ENCODE data around the genes ZNF609 and PLEKHO2.

GRCh38 chr15:63978667-63979275 is 67.5 kb downstream of the DAPK2 start:
- RRBS = no CpG with 5 or more reads among the region's 4 CpGs

- RRBS = no CpG with 5 or more reads among the region's 18 CpGs
These were observed 60.9 kb downstream of the DAPK2 start for GRCh38 chr15:63985026-63986131.

DNA sequence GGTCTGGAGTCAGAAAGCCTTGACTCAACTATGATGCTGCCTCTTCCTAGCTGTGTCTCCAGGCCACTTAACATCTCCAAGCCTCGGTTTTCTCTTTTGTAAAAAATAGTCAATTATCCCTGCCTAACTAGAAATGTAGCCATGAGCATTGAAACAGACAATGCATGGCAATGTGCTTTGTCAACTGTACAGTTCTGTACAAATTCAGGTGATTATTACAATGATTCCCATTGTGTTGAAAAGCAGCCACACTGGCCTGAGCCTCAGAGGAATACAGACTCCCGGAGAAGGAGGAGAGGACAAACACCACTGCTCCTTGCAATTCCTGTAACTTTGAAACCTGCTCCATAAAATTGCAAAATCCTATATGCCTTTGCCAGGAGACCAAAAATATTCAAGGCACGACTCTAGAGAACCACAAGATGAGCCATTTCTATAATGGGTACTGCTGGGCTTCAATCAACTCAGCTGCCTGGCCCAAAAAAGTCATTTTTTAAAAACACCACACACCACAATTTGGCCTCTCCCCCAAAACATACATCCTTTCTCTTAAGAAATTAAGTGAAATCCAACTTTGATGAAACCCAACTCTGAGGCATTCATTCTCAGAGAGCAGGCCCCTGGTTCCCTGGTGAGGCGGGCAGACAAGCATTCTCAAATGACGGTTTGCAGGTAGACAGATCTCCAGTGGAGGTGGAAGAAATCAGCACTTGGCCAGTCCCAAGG is 28.6 kb downstream of the DAPK2 start:
- RRBS = no CpG with 5 or more reads among the region's 5 CpGs

- RRBS = no CpG with 5 or more reads among the region's 6 CpGs
These were observed 5.5 kb upstream of the SNX22 start for GRCh38 chr15:64146042-64146443.

DNA sequence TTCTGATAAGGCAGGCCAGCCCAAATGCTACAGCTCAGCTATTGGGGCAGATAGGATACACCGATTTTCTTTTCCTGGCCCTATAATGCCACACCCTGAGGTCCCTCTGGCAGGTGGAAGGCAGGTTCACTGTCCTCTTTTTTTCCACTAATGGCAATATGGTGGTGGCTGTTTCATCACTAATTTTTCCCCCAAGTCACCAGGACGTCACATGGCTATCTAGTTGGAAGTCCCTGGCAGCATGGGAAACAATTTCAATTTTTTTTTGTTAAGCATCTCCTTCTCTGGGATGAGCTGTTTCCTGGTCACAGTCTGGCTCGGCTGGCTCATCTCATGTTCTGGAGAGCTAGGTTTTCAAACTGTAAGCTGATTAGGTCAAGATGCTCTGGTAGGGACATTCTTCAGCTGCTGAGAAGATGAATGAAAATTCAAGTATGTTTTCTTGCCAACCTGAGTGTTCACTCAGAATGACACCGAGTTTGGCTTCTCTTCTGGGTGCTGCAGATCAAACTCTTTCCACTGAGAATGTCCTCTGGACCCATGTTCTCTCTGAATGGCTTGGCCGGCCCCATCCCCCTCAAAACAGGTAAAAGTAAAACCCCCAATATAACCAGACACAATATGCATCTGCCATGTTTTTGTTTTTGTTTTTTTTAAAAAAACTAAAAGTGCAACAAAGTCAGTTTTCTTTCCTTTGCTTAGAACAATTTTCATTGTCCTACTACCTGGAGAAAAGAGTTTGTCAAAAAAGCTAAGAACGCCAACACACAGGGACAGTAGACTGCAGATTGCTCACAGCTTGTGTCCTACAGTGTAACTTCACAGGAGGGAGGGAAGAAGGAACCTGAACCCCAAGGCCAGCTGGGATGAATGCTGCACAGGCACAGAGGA is 7.9 kb upstream of the PPIB start:
- RRBS = no CpG with 5 or more reads among the region's 6 CpGs

DNA sequence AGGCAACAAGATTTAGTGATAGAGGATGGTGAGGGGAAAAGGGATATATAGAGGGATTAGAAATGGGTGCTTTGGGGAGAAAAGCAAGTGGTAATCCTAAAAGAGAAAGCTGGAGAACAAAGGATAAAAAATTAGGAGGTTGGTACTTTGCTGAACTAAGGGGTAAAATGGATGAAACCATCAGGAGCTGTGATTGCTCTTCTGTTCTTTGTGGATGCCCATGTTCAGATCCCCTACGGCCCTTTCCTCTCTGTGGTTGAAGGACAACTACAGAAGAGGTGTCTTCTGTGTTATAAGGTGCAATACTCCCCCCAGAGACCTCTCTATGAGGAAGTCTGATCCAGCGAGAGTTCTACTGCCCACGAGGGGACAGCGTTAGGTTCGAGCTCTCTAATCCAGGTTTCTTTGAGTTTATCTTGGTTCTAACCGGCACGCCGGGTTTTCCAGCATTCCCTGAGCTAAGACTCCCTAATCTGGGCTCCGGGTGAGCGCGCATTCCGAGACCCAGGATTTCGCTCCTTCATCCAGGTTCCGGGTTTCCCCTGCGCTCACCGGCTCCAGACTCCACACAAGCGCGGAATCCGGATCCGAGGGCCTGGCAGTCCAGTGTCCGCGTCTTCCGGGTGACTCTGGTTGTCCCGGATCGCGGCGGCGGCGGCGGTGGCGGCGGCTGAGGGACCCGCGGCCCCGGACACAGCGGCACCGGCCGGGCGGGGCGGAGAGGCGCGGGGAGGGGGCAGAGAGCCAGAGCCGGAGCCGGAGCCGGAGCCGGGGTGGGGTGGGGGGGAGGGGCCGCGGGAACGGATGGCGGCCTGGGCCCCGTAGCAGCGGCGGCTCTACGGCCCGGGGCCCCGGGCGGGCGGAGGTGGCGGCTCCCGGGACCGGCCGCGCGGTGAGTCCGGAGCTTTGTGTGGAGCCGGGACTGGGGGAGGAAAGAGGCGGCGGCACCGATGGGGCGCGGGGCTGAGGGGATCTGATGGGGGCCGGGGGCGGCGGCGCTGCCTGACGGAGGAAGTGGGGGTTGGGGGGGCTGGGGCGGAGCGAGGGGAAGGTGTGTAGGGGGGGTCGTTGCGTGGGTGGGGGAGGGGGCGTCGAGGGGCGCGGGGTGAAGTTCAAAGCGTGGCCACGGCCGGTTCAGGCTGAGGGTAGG is at the start of gene ZNF609:
TSS of gene ZNF609 (plus strand) at position 632 of the 1,150 bp plus-strand sequence.
- RRBS = 3% methylated on average over 32 of the region's 87 CpGs

DNA sequence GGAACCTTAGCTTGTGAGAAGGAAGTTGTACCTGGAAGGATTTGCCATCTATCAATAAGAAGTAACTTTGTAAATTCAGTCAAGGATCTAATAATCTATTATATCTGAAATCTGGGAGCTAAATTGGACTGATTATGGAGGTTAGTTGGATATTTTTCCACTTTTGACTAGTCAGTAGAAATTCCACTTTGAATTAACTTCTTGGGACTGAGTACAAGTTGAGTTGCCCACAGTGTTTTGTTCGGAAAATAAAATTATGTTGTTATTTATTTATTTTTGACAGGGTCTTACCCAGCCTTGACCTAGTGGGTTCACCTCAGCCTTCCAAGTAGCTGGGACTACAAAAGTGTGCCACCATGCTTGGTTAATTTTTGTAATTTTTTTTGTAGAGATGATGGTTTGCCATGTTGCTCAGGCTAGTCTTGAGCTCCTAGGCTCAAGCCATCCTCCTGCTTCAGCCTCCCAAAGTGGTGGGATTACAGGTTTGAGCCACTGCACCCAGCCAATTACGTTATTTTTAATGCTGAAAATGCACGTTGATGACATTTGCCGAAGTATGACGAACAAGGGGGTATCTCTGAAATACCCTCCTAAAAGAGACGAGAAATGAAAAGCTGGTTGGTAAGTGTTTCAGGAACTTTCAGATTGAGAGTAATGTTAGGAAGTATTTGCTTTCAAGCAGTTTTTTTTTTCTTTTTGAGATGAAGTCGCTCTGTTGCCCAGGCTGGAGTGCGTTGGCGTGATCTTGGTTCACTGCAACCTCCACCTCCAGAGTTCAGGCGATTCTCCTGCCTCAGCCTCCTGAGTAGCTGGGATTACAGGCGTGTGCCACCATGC is 9.7 kb downstream of the ZNF609 start:
- RRBS = no CpG with 5 or more reads among the region's 11 CpGs

GRCh38 chr15:64702405-64703724 is 72.5 kb downstream of the RBPMS2 start:
- RRBS = 2% methylated on average over 12 of the region's 67 CpGs

DNA sequence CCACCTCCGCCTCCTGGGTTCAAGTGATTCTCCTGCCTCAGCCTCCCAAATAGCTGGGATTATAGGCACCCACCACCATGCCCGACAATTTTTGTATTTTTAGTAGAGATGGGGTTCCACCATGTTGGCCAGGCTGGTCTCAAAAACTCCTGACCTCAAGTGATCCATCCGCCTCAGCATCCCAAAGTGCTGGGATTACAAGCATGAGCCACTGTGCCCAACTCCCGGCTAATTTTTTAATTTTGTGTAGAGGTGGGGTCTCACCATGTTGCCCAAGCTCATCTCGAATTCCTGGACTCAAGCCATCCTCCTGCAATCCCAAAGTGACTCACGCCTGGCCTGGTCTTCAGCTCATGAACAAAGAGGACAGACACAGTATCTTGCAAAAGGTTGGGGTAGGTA is 13.6 kb downstream of the RBPMS2 start:
- RRBS = no CpG with 5 or more reads among the region's 6 CpGs

- RRBS = no CpG with 5 or more reads among the region's 10 CpGs
These were observed 12.4 kb downstream of the RBPMS2 start for GRCh38 chr15:64762991-64763448.

- RRBS = no CpG with 5 or more reads among the region's 24 CpGs
These were observed 6.0 kb upstream of the PLEKHO2 start for GRCh38 chr15:64835598-64836186.

- RRBS = 3% methylated on average over 10 of the region's 80 CpGs
These were observed at the start of gene PLEKHO2 for GRCh38 chr15:64841143-64842038. Gene PLEKHO2 (plus strand): TSS chr15:64841915.

DNA sequence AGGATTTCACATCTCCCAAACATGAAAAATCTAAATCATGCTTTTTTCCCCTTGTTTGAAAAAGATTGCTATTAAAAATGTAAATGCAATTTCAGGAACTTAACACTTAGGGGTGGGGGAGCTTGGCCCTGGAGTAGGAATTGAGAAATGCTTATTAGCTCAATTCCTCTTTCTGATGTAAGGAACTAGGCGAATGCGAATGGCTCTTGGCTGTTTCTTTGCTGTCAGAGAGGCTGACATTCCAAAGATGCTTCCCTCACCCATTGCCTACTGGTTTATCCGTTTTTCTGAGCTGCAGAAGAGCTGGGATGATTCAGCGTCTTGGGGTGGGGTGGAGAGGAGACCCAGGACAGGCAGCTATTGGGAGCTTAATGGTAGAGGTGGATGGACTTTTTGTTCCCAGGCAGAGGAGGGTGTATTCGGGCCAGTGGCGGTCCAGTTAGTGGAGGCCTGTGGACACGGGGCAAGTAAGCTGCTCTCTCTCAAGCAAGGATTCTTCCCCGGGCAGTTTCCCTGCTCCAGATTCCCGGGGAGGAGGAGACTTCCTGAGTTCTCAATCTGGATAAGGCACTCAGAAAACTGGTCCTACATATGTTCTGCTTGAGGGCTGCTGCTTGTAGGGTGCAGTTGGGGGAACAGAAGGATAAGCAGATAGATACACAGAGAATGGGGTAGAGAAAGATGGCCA is 9.8 kb downstream of the PLEKHO2 start:
- RRBS = no CpG with 5 or more reads among the region's 9 CpGs

DNA sequence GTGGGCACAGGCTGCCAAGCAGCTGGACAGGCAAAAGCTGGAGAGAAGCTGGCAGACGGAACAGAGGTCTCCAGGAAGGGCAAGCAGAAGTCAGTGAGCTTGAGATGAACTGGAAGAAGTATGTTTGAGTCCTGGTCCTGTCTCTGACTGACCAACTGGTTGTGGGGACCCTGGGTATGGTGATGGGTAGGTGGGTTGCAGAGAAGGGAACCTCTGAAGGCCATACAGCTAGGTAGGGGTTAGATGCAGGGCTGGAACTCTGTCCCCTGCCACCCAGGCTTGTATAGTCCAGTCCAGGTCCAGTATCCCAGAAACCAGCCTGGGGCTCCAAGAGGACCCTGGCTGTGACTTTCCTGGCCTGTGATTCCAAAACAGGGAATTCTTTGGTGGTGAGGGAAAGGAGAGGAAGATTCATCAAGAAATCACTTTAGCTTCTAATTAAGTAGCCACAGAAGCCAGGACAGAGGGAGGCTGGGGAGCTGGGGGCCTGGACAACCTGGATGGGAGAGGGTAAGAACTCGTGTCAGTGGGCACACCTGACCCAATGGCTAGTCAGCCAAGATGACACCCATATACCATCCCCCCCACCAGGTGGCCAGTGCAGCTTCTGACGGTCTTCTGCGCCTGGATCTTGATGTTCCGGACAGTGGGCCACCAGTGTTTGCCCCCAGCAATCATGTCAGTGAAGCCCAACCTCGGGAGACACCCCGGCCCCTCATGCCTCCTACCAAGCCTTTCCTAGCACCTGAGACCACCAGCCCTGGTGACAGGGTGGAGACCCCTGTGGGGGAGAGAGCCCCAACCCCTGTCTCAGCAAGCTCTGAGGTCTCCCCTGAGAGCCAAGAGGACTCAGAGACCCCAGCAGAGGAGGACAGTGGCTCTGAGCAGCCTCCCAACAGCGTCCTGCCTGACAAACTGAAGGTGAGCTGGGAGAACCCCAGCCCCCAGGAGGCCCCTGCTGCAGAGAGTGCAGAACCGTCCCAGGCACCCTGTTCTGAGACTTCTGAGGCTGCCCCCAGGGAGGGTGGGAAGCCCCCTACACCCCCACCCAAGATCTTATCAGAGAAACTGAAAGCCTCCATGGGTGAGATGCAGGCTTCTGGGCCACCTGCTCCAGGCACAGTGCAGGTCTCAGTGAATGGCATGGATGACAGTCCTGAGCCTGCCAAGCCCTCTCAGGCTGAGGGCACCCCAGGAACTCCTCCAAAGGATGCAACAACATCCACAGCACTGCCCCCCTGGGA is 23.0 kb downstream of the PLEKHO2 start:
- RRBS = 33% methylated on average over 3 of the region's 9 CpGs

GRCh38 chr15:64912868-64913306 is 1.2 kb downstream of the ANKDD1A start:
- RRBS = no CpG with 5 or more reads among the region's 3 CpGs

DNA sequence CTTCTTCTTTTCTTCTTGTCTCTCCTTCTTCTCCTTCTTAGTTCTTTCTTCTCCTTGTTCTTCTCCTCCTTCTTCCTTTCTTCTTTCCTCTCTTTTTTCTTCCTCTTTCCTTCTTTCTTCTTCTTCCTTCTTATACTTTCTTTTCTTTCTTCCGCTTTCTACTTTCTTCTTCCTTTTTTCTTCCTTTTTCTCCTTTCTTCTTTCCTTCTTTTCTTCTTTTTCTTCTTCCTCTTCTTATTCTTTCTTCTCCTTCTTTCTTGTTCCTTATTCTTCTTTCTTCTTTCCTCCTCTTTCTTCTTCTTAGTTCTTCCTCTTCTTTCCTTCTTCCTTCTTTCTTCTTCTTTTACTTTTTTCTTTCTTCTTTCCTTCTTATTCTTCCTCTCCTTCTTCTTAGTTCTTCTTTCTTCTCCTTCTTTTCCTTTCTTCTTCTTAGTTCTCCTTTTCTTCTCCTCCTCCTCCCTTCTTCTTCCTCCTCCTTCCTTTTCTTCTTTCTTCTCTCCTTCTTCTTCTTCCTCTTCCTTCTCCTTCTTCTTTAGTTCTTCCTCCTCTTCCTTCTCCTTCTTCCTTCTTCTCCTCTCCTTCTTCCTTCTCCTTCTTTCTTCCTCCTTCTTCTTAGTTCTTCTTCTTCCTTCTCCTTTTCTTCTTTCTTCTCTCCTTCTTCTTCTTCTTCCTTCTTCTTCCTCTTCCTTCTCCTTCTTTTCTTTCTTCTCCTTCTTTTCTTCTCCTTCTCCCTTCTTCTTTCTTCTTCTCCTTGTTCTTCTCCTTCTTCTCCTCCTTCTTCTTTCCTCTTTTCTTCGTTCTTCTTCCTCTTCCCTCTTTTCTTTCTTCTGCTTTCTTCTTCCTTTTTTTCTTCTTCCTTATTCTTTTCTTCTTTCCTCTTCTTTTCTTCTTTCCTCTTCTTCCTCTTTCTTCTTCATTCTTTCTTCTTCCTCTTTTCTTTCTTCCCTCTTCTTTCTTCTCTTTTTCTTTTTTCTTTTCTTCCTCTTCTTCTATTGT is 36.5 kb downstream of the SPG21 start:
- RRBS = no CpG with 5 or more reads among the region's 2 CpGs

DNA sequence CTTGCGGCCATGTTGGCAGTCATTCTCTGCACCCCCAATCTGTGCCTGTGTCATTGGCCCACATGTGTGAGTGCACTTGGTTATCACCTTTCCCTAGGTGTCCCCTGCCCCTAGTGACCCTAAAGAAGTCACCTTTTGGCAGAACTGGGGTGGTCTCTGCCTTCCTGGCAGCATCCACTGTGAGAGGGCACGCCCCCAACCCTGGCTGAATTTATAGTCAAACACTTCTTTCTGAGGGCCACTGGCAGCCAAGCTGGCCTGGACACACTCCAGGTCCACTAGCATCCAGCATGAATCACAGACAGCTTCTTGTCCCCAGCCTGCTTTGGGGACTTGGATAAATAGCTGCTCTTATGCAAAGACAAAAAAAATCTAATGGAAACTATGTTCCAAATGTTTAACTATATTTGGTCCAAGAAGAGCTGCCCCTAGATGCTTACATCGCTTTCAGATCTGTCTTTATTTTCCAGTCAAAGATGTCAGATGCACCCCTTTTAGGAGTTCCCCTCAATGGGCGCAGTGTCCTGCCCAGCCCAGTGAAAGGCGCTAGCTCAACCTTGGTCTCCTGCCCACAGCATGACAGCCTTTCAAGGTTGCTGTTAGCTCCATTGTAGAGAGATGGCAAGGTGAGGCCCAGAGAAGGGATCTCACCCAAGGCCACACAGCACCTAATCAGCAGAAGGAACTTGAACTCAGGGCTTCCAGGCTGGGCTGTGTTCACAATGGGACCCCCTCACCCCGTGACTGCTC is 7.0 kb downstream of the RASL12 start:
- RRBS = no CpG with 5 or more reads among the region's 6 CpGs

DNA sequence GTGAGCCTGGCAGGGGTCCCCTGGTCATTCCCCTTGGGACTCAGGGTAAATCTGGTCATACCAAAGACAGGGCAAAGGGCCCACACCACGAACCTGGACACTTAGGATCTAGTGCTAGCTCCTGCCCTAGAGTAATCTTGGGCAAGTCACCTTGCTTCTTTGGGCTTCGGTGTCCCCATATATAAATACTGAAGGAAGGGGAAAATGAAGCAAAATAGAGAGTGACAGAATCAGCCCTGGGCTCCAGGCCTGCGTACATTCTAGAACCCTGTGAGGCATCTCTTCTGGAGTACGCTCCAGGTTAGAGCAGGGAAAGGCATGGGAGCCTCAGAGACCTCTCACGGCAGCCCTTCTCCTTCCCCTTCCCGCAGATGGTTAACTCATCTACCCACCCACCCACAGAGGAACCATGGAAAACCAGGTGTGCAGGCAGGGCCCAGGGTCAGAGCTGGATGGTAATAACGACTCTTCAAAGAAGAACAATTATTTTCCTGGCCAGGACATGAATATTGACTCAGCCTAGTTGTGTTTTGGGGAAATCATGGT is 987 bp upstream of the RASL12 start:
- RRBS = no CpG with 5 or more reads among the region's 7 CpGs

DNA sequence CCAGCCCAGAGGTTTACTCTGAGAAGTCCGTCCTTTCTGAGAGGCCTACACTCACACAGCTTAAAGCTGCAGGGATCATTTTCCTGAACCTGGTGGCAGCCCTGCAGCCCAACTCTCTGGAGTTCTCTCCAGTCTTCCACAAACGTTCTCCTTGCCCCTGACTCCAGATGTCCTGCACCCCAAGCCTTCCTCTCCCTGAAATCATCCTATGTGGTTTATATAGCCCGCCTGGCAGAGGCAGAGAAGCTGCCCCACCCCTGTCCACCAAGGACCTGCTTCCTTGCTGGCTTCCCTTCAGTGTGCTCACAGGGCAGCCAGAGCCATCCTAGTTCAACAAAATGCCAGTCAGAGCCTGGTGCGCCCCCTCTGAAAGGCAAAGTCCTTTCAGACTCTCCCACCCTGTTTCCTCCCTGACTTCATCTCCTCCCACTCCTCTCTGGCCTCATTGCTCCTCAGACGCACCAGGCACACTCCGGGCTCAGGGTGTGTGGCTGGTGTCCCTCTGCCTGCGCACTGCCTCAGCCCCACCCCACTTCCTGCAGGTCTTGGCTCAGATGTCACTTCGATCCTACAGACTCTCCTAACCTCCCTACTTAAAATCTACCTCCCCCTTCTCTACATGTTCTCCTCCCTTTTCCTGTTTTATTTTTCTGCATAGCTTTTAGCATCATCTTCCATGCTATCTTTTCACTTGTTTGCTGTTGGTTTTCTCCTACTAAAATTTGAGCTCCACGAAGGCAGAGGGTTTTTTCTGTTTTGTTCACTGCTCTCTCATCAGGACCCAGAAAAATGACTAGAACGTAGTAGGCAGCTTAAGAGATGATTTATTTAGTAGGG is 5.9 kb downstream of the KBTBD13 start:
- RRBS = no CpG with 5 or more reads among the region's 10 CpGs

DNA sequence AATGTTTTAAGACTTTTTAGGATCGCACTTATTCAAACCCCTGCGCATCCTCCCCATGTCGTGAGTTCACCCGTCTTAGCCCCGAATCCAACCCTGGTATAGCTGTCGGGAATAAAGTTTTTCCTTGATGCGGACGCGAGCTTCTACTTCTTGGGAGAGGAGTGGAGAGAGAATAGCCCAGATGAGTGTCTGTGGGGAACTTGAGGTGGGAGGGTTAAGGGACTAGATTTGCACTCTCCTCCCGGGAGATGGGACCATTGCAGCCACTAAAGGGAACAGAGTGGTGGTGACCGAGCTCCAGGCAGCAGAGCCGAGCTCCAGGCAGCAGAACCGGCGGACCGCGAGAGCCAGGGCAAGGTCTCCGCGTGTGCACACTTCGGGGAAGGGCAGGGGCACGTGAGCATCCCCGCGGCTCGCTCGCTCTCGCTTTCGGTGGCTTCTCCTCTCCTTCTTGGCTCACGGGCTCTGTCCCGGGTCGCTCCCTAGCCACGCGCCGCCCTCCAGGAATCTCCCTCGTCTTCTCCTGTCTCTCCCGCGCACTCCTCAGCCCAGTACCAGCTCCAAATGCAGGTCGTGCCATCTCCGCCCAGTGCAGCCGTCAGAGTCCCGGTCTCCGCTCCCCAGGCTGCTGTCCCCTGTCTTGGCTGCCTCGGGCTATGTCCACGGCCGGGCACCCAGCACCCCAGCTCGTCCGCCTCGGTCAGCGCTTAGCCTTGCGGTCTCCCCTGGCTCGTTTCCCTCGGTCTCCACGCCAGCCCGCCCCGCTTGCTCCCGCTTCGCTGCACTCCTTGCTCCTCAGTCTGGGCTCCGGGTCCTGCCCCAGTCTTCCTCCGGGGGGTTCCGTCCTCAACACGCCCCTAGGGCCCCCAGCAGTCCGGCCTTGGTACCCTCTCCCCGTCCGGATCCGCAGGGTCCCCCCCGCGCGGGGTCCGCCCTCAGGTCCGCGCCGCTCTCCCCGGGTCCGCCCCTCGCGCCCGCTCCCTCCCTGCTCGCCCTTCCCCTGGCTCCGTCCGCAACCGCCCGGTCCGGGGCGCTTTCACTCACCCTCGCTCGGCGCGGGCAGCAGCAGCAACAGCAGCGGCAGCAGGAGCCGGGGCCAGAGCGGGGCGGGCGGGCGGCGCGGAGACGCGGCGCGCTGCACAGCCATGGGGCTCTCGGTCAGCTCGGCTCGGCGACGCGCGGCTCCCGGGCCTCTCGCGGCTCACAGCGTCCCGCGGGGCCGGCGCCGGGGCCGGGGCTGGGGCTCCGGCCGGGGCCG is 731 bp downstream of the IGDCC3 start:
- RRBS = 5% methylated on average over 36 of the region's 118 CpGs